Mammary microvascular endothelial cell (primary cell): ENCODE data around the genes BTLA, SLC35A5, CCDC191 and ZNF80.

DNA sequence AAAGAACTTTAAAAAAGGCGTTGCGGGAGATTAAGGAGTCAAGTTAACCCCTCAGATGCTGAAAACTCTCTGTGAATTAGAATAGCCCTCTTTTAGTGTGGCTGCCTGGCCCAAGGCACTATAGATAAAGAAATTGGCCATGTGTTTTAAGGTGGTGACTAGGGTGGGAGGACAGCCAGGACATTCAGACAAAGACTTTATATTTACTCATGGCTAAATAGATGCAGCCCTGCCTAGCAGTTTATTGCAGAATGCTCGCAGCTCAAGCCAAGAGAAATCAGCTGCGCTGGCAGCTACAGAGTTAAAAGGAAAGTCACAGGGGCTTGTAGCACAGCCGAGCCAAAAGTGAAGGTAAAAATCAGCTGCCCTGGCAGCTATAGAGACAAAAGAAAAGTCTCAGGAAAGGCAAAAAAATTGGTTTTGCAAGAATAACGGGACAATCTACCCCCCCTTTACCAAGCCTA is 9.4 kb upstream of the SLC9C1 start:
- RAMPAGE, long total RNA: no peak

GRCh38 chr3:112378147-112378827 is 45.3 kb downstream of the CD200 start:
- RAMPAGE, long total RNA: no peak

- RAMPAGE, long total RNA: no peak
Measured at GRCh38 chr3:112499252-112499798, at the start of gene BTLA. TSS of gene BTLA (minus strand) at chr3:112499472.

DNA sequence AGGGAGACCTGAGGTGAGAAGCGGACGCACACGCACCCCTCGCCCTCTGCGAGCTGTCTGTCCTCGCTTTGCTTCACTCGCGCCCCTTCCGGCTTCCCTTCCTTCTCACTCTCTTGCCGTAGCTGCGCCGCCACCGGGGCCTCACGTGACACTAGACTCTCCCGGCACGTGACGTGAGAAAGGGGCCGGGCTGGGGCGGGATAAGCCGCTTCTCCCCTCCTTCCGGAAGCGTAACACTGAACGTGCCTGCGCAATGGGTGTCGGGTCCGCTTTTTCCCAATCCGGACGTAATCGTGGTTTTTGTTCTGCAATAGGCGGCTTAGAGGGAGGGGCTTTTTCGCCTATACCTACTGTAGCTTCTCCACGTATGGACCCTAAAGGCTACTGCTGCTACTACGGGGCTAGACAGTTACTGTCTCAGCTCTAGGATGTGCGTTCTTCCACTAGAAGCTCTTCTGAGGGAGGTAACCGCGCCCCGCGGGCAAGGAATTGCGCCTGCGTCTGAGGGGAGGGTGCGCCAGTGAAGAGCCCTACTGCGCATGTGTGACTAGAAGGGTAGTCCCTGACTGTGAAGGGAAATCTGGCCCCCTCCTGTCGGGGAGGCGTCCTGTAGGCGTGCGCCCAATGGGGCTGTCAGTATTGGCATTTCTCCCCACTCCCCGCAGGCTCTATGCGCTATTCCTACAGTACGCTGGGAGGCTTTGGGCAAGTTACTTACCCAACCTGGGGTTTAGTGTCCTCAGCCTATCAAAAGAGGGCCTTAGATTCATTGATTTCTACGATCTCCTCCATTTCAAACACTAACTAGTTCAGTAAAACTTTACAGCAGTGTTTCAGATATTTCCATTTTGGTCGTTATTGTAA is at the start of gene SLC35A5:
Gene SLC35A5 (plus strand): TSS at position 236 of the 864 bp plus-strand sequence.
- RAMPAGE, long total RNA: start-site peak on the plus strand centred at position 280 of the sequence, 58 bp wide, 69 and 73 reads in 2 replicates

- RAMPAGE, long total RNA: no peak
Measured at GRCh38 chr3:112813680-112814104, 33.0 kb downstream of the CD200R1L start.

GRCh38 chr3:113221951-113222447 is 10.6 kb downstream of the BOC start:
- RAMPAGE, long total RNA: no peak

- RAMPAGE, long total RNA: no peak
Measured at GRCh38 chr3:113485140-113485923, 29.6 kb downstream of the SPICE1 start.

- RAMPAGE, long total RNA: no peak
Measured at GRCh38 chr3:113602703-113603163, 70.4 kb downstream of the SIDT1 start.

- RAMPAGE, long total RNA: no peak
Measured at GRCh38 chr3:113629997-113630503, 66.4 kb downstream of the USF3 start.

- RAMPAGE, long total RNA: no peak
Measured at GRCh38 chr3:113657920-113658469, 38.4 kb downstream of the USF3 start.

DNA sequence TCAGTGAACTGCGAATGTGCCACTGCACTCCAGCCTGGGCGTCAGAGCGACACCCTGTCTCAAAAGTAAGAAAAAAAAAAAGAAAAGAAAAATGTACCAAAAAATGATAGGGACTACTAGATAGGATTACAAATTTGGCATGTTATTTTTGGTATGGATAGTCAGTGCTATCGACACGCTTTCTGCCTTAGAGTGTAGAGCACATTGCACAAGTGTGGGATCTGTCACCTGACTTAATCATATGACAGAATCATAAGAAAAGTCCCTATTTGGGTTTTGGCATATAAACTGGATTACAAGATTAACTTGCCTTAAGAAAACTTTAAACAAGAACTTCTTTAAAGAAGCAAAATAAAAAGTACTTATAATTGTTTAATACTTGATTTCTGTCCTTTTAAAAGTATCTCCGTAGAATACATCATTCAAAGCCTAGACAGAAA is 7.7 kb downstream of the ATP6V1A start:
- RAMPAGE, long total RNA: no peak

DNA sequence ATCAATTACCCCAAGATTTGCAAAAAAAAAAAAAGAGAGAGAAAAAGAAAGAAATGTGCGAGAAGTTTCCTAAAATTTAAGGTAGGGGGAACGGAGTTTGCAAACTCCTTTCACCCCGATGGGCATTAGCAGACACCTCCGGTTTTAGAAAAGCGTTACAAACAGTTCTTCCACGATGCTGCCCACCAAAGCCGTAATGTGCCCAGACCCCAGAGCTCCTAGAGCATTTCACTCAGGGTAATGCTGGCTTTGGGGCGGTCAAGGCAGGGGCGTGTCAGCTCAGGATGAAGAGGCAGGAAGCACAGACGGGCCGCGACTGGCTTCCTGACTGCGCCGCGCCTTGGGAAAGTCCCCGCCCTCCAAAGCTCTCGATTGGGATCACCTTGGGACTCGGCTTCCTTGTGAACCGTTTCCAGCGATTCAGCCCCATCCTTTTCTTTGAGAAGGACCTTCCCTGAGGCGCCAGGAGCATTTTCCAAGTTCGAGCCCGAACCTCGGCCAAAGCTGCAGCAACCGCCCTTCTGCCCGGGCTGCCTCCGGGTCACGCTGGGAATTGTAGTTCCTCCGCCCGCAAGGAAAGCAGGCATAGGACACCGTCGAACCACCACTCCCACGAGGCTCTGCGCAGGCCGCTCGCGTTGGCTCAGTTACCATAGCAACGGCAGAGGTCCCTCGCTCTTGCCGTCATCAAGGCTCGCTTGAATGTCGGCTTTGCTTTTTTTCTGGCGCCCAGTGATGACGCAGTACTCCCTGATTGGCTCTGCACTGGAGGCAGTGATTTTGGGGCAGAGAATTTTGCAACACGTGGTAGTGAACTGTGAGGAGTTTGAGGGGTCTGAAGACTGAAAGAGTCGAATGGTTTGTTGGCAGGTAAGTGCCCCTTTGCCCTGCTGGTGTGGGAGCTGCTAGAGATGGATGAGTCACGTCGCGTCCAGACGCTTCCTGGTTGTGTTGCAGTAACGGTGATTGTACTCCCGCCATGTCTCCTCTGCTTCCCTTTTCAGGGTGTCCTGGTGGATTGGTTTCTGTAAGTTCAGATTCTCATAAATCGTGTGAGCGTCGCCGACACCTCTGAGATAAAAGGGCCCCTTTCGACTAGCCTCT is at the start of gene CCDC191:
Gene CCDC191 (minus strand): TSS at position 532 of the 1,104 bp plus-strand sequence.
- RAMPAGE, long total RNA: start-site peak on the minus strand centred at position 512 of the sequence, 63 bp wide, 47 and 41 reads in 2 replicates; start-site peak on the plus strand centred at position 782 of the sequence, 82 bp wide, 915 and 652 reads in 2 replicates

DNA sequence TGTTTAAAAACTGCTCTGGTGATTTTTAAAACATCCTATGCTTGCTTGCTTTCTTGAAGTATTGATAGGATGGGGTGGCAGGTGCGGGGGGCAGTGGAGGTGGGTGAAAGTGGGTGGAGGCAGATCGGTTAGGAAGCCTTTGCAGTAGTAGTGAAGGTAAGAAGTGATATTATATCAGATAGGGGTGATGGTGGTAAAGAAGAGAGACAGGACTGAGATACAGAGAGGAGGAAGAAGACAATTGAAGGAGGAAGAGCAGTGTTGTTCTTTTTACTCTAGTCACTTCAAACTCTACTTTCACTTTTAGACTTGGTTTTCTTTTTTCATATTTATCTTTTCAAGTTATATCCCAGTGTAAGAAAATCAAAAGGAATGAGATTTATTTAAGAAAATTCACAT is 11.0 kb downstream of the ZNF80 start:
- RAMPAGE, long total RNA: no peak

DNA sequence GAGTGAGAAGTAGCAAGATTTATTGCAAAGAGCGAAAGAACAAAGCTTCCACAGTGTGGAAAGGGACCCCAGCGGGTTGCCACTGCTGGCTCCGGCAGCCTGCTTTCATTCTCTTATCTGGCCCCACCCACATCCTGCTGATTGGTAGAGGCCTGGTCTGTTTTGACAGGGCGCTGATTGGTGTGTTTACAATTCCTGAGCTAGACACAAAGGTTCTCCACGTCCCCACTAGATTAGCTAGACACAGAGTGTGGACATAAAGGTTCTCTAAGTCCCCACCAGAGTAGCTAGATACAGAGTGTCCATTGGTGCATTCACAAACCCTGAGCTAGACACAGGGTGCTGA is at the start of gene ZNF80:
Gene ZNF80 (minus strand): TSS at position 96 of the 346 bp plus-strand sequence.
- RAMPAGE, long total RNA: no peak

GRCh38 chr3:114337354-114338434 is 43.9 kb downstream of the TIGIT start:
- RAMPAGE, long total RNA: no peak

- RAMPAGE, long total RNA: no peak
Measured at GRCh38 chr3:114408569-114409776, 115.1 kb downstream of the TIGIT start.

DNA sequence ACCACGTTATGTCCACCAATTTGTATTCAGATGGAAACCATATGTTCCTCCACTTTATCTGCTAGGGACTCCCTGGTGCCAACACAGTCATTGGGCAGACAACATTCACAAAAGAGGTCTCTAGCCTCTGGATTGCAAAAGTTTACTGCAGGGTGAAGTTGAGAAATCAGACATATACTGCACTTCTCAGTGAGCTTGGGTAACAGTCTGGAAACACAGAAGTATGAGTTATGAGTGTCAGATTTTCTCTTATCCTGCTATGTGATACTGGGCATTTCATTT is 387.7 kb downstream of the ZBTB20 start:
- RAMPAGE, long total RNA: no peak

- RAMPAGE, long total RNA: no peak
Measured at GRCh38 chr3:114859249-114859780, 287.8 kb downstream of the ZBTB20 start.

DNA sequence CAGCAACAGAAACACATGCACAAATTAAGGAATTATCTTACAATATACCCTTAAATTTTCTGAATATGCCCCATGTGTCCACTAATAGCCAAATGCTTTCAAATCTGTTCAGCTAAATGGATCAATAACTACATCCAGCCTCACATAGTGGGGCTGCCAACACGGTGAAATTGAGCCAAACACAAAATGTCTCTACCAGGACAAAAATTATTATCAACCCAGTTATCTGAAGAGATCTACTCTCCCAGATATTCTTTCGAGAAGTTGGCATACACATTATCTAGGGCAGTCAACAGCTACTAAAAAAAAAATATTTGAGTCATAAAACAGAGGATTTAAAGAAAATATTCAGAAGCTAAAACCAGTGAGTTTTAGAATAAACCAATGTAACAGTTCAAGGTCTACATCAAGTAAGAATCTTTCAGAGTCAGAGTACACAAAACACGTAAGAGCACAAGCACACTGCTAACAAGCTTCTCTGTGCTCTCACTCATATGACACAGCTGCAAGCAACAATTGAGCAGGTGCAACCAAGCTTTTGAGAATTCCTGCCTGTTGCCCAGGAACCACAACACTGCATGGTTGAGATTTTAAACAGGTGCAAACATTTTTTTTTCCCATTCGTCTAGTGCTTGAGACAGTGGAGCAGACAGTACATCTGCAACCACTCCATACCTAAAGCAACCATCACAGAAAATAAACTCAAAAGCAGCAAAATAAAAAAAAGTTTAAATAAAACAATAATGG is 247.7 kb downstream of the ZBTB20 start:
- RAMPAGE, long total RNA: no peak

DNA sequence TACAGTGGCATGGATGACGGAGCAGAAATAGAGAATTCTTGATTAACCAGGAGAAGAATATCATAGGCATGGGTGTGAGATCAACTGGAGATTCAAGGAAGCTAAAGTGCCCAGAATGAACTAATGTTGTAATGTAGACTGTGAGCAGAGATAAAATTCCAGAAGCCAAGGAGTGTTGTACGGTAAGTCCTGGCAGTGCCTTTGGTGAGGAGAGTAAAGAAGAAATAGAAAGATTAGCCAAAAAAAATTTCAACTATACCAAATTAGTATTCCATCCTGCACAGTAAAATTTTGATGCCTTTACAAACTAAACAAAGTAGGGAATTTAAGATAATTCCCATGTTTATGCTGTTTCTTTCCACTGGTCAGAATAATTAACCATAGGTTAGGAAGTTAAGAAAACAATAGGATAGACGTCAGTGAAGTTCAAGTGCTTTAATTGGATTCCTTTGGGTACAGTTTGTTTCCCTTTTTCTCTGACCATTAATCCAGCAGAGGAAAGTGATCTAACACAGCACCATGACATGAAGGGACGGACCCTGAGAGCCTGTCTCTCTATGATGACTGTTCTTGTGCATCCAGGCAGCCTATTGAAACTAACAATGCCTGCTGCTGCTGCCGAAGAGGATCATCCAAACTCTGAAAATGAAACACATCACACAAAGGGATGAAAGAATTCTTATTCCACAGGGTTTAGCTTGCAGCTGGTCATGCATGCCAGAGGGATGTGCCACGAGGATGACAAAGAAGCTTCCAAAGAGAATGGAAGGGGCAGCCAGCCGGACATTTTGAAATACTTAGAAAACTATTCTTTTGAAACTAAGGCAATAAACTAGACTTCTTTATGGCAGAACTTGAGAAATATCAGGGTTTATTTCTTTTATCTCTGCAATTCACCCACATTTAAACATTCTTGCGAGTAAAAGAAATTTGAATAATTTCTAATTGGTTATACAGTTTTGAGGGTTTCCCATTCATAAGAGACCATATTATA is 75.6 kb downstream of the ZBTB20 start:
- RAMPAGE, long total RNA: no peak